Rectum (tissue), 1 donor: ENCODE results near the genes MEAF6 and DNALI1.

- PRO-cap, result unidirectional peak, minus-strand start at chr1:36703797
Measured at GRCh38 chr1:36703713-36704115, 221.0 kb upstream of the CSF3R start.

DNA sequence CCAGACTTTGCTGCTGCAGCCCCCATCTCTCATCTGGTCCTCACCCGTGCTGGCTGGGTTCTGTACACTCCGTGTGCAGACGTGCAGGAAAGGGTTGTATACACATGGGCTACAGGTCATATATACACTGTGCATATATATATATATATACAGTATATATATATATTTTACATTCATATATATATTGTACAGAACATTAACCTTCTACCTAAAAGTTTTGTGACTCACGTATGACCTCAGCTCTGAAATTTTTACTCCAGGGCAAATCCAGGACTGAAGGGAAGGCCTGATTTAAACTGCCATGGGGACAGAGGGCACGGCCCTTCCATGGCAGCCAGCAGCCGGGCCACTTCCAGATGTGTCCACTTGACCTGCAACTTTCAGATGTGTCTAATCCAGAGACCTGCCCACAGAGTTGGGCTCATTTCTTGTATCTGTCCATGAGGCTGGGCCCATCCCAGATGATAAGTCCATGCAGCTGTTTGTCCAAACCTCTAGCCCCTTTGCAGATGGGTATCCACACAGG lies 237.1 kb downstream of the GRIK3 start:
- PRO-cap, result no peak

GRCh38 chr1:37391350-37391580 lies 83.1 kb upstream of the ZC3H12A start:
- PRO-cap, result unidirectional peak, plus-strand start at chr1:37391428

DNA sequence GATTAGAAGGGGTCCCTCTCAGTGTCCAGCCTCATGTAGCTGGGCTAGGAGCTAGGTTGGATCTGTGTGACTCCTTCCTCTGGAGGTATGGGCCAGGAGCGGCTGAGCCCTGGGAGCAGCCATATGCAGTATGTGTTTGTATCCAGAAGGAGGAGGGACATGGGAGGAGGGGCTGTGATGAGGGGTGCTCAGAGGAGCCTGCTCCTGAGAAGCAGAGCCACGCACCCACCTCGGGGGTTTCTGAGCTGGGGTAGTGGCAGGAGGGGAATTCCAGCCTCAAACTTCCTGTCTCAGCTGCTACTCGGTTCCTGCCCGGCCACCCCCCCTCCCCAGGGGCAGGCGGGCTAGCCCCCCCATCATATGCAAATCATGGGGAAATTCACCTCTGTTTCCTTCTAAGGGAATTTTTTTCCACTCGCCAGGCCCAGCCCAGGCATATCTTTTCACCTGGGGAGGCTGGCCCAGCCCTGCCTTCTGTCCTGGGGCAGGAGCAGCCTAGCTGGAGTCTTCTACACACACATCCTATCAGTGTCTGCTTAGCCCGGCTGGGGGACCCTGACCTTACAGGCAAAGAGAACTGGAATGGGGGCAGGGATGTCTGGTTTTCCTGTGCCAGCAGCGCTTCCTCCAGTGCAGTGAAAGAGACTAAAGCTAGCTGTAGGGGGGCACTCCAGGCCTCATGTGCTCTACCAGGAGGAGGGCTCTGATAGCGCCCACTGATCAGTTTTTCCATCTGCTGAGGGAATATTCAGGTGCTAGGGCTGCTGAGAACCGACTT lies 3.0 kb downstream of the ZC3H12A start:
- PRO-cap, result bidirectional peak, plus-strand start at position 487 of the sequence, minus-strand start at position 242 of the sequence

DNA sequence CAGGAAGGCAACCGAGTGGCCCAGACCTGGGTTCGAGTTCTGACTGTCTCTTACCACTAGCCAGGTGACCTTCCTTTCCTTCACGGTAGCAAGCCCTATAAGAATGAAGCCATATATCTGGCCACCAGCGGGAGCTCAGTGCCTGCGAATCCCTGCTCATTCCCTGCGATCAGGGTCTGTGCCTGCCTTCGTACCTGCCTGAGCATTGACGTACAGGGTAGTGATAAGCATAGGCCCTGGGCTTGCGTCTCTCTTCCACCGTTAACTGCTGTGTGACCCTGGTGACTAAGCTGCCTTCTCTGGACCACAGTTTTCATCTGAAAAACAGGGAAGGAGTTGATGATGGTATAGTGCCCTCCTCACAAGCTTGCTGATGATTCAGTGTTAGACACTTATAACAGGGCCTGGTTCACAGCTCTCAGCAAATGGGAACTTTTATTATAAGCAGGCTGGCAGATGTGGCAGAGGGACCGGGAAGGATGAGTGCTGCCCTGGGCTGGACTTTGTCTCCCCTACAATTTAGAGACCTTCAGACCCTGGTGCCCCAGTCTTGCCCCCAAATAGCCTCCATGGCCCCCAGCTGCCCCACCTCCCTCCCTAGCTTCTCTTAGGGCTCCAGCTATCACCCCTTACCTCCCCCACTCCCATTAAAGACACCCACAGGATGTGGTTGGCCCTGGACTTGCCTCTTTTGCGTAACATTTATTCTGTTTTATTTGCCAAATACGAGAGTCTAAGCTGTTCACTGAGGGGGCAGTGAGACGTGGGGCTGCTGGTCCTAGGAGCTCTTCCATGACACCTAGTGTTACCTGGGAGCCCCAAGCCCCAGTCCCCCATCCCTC lies 4.3 kb downstream of the ZC3H12A start:
- PRO-cap, result bidirectional peak, plus-strand start at position 464 of the sequence, minus-strand start at position 369 of the sequence

GRCh38 chr1:37479558-37479912 lies 5.2 kb downstream of the ZC3H12A start:
- PRO-cap, result bidirectional peak, plus-strand start at chr1:37479996, minus-strand start at chr1:37479699

DNA sequence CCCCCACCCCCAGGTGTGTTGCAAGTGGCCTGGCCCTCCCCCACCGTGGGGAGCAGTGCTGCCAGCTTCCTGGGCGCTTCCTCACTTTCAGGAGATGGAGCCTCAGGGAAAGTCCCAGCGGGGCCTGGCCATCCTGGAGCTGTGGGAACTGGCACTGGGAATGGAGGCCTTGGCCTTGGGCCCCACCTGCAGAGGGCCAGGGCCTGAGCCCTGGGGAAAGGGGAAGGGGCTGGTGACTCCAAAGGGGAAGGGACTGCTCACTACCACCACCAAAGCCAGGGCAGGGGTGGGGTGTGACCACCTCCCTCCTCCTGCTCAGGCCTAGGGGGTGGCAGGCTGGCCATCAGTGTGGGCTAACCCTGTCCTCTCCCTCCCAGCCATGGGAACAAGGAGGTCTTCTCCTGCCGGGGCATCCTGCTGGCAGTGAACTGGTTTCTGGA lies 5.6 kb downstream of the ZC3H12A start:
- PRO-cap, result bidirectional peak, plus-strand start at position 84 of the sequence, minus-strand start outside the sequence

DNA sequence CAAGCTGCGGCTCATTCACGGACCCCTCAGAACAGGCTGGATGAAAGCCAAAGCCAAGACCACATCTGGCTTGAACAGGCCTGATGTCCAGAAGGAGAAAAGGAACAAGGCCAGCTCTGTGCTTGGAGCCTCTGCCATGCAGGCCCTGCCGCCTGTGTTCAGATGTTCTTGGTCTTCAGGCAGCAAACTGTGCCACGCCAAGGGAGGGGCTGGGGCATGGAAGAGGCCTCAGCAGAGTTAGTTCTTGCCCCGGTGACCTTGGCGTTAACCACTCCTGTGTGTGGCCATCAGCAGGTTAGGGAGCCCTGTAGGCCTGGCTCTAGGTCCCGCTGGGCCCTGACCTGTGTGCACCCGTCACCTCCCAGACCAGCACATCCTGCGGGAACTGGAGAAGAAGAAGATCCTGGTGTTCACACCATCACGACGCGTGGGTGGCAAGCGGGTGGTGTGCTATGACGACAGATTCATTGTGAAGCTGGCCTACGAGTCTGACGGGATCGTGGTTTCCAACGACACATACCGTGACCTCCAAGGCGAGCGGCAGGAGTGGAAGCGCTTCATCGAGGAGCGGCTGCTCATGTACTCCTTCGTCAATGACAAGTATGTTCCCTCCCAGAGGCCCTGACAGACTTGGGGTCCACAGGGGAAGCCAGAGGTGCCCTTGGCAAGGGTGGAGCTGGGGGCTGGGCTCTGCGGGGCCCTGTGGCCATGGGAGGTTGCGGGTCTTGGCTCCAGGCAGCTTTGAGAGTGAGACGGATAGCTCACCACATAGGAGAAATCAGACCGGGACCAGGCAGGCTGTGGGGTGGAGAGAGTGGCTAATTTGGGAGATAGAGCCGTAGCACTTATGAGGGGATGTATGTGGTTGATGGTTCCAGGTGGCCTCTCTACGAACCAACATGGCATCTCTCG lies 7.1 kb downstream of the ZC3H12A start:
- PRO-cap, result no peak

DNA sequence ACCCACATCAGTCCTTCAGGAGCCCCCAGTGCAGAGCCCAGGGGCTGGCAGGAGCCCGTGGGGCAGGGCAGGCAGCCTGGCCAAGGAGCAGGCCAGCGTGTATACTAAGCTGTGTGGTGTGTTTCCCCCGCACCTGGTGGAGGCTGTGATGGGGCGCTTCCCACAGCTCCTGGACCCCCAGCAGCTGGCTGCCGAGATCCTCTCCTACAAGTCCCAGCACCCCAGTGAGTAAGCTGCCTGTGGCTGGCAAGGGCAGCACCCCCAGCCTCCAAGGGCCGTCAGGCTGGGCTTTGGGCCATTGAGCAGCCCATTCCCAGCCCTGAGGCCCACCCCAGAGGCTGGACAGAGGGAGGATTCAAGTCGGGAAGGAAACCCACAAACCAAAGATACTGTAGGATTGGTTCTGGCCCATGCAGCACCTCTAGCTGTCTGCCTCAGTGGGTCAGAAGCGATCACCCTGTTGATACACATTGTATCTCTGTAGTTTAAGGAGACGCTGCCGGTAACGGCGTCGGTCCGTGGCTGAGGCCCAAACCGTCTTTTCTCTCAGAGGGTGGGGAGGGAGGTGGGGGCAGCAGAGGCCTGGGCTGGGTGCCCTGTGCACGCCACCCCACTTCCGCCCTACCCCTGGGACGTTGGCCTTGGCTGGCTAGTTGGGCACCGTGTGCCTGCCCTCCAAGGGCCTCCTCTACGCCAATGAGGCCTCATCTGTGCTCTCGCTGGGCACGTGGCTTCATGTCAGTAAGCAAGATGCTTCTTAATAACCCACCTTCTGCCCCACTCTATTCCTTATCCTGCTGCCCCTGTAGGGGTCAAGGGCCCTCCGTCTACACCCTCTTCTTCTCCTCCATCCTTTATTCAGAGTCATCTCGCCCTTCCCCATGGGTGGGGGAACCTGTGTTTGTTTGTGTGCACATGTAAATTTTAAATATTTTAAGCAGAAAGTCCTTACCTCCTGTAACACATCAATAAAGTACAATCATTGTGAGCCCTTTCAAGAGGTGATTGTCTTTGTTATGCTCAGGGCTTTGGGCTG lies 9.3 kb downstream of the ZC3H12A start:
- PRO-cap, result no peak

GRCh38 chr1:37485963-37486543 lies 11.7 kb downstream of the ZC3H12A start:
- PRO-cap, result no peak

DNA sequence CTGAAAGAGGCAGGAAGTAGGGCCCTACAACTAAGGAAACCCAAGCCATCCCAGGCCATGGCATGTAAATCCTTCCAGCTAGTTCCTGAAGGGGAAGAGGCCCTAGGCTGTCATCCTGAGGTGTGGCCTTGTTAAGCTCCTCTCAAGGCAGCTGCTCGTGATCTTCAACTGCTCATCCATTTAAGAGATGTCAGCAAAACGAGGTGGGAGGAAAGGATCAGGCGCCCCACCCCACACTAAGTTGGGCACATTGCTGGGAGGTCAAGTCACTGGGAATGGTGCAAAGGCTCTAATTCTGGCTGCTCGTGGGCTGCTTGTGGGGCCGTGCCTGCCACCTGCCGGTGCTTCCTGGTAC lies 12.8 kb downstream of the ZC3H12A start:
- PRO-cap, result no peak

- PRO-cap, result bidirectional peak, plus-strand start at chr1:37514828, minus-strand start at chr1:37514746; bidirectional peak, plus-strand start at chr1:37515154, minus-strand start at chr1:37515030
Measured at GRCh38 chr1:37514154-37515416, at the start of gene MEAF6. TSS of gene MEAF6 (minus strand) at chr1:37514766.

DNA sequence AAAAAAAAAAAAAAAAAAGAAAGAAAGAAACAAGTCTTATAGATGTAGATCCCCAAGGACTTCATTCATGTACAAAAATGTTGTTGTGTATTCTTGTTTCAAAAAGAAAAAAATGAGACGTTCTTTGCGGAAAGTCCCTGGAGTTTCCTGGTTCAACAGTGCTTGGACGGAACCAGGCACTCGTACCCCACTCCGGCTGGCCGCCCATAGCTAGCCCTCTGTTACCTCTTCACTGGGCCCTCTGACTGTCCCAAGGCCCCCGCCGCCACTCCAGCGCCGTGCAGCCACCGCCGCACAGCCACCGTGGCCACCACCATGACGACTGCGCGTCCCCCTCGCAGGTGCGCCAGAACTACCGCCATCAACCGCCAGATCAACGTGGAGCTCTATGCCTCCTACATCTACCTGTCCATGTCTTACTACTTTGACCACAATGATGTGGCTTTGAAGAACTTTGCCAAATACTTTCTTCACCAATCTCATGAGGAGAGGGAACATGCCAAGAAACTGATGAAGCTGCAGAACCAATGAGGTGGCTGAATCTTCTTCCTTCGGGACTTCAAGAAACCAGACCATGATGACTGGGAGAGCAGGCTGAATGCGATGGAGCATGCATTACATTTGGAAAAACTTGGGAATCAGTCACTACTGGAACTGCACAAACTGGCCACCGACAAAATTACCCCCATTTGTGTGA lies 9.5 kb downstream of the SNIP1 start:
- PRO-cap, result no peak

DNA sequence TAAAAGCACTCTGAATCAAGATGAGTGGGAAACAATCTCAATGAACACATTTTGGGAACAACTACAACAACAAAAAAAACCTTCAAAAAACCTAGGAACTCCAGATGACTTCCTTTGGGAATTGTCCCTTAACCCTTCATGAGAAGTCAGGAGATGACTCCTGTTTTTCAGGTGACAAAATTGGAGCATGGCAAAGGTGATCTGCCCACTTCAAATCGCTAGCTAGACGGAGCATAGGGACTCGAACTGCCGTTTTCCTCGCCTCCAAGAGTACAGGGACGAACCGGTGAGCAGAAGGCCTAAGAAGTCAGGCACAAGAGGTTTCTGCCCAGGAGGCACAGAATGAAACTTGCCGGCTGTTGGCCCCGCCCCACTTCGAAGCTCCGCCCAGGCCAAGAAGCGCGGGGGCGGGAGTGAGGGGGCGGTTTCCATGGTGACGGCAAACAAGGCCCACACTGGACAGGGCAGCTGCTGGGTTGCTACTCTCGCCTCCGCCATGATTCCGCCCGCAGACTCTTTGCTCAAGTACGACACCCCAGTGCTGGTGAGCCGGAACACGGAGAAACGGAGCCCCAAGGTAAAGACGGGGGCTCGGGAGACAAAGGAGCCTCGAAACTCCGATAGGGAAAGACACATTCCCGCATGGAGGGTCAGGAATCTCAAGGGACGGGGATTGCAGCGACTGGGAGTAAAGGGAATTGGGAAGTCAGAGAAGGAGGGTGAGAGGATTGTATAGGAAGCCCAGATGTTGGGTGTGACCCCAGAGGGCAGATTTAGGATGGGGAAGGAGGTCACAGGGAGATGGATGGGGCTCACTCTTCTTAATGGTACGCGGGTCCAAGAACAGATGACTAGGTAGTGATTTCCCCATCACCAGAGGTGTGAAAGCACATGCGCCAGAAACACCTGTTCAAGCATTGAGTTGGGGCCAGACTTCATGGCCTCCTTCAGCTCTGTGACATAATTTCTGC lies at the start of gene DNALI1:
Gene DNALI1, plus strand, starts transcription at position 442 of the 971 bp plus-strand sequence.
- PRO-cap, result bidirectional peak, plus-strand start at position 482 of the sequence, minus-strand start at position 324 of the sequence

DNA sequence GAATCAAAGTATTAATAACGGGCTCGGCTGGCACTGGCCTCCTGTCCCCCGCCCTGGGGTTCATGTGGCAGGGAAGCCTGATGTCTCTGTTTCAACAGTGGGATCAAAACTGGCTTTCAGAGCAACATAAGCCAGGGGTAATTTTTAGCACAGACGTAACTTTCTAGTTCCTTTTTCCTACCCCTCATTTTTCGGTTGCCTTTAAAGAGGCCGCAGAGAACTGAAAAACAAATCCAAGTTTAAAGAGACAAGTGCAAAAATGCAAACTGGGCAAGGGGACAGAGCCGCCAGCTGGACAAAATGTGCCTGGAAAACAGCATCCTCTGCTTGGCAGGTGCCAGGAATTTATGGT lies 14.0 kb downstream of the C1orf109 start:
- PRO-cap, result unidirectional peak, minus-strand start at position 64 of the sequence; unidirectional peak, minus-strand start at position 118 of the sequence

DNA sequence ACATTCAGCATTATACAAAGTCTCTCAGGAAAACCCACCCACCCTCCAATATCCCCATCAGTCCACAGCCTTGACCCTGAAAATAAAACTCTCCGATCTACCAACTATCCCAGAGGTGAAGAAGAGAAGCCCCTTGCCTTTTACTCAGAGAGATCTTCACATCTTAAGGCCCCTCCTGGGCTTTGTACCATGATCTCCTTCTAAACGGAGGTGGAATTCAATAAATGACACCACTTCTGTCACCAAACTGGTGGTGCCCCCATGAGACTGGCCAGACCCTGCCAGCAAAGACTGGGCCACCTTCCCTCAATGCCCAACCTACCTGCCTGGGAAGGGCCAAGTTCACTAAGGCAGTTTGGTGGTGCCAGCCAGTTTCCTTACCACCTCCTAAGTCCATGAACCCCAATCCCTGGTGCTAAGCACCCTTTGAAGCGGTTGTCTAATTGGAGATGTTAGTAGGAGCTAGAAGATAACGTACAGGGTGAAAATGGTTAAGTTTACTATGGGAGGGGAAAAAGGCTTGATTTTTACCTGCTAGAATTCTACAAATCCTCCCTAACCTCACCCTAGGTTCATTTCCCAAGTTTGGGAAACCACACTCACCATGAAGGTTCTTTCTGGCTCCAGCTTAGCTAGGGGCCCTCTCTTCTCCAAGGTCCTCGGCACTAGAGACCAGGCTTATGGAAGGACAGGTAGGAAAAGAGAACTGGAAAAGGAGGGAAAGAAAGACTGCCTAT lies 3.8 kb upstream of the YRDC start:
- PRO-cap, result no peak

GRCh38 chr1:37858933-37859337 lies 457 bp downstream of the MTF1 start:
- PRO-cap, result no peak

DNA sequence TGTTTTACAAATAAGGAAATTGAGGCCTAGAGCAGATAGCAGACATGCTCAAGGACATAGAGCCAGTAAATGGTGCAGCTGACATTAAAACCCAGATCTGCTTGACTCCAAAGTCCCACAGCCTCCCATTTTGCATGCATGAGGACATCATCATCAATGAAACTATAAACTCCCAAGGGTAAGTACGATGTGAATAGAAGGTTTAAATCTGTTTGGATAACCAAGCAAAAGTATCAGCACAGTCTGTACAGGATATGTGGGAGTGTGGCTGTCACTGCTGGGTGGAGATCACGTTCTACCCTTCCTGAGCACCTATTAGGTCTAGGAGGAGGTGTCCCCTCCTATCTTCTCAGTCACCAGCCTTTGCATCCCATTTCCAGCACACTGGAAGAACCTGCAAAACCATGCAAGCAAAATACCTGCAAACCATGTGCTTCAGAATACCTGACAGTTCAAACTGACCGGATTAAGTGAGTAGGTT lies 27.9 kb downstream of the INPP5B start:
- PRO-cap, result no peak

- PRO-cap, result no peak
Measured at GRCh38 chr1:37925989-37926847, 20.6 kb downstream of the INPP5B start.

DNA sequence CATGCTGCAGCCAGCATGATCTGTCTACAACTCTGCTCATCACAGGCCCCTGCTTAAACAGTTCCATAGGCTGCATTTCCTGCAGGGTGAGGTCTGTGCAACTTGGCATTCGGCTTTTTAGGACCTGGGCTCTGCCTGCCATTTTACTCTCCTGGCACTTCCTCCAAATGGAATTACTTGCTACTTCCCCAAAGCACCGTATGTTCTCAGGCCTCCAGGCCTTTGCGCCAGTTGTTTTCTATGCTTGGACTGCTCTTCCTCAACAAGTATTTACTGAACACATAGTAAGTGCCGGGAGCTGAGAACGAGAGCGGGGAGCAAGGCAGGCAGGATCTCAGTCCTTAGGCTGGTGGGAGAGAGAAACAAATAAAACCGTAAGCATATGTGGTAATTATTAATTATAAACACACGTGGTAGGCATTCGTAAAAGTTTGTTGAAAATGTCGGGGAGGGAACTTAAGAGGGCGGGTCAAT lies 5.4 kb upstream of the SF3A3 start:
- PRO-cap, result unidirectional peak, plus-strand start at position 287 of the sequence